Cardiac ventricle fibroblast (primary cell): ENCODE results near the genes DAPP1, EMCN and ARHGEF38.

GRCh38 chr4:99086226-99086690 is 2.3 kb downstream of the ADH5 start:
- RAMPAGE, long total RNA: no peak

GRCh38 chr4:99123686-99124199 is 20.4 kb downstream of the ADH4 start:
- RAMPAGE, long total RNA: no peak

- RAMPAGE, long total RNA: no peak
Measured at GRCh38 chr4:99155124-99155415, 11.0 kb upstream of the ADH4 start.

GRCh38 chr4:99413018-99413250 is 22.2 kb downstream of the ADH7 start:
- RAMPAGE, long total RNA: no peak

DNA sequence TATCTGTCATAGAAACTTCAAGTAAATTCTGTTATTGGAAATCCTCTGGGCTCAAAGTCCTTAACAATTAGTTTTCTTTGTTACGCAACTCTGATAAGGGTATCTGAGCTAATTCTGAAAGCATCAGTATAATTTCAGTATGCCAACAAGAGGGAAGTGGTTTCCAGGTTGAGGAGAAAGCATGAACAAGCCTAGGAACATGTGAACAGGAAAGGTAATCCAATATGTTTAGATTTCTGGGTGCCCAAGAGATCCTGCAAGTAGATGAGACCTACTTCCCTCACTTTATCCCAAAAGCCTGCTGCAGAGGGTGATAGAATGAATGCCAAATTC is 21.9 kb downstream of the ADH7 start:
- RAMPAGE, long total RNA: no peak

GRCh38 chr4:99572494-99573263 is 1.9 kb upstream of the MTTP start:
- RAMPAGE, long total RNA: no peak

GRCh38 chr4:99652512-99653187 is 5.0 kb downstream of the C4orf54 start:
- RAMPAGE, long total RNA: no peak

- RAMPAGE, long total RNA: no peak
Measured at GRCh38 chr4:99816434-99817246, at the start of gene DAPP1. DAPP1 (plus strand) TSS chr4:99816827.

DNA sequence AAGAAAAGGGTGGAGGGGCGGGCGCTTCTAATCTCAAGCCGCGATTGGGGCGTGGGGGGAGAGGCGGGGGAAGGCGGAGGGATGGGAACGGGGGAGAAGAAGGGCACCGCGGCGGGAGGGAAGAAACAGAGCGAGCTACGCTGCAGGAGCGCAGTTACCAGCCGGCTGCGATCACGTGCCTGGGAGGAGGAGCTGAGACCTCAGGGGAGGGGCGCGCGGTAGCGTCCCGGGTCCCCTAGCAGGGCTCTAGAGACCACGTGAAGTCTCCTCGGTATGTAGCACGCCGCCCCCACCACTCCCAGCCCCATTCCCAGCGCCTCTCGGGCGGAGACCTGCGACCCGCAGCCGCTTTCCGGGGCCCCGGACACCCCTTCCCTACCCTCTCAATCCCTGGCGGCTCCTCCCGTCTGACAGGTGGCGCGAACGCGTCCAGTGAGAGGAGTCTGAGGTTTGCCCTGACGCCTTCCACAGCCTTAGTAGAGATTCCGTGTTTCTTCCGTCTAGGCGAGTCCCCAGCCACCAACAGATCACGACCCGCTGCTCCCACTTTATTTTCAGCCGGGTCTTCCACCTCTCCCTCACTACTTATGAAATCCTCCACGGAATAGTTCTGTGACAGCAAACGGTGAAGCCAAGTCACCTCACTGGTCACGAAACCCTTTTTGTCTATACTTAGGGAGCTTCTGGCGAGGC is 481 bp upstream of the H2AZ1 start:
- RAMPAGE, long total RNA: no peak

GRCh38 chr4:100517638-100518594 is at the start of gene EMCN:
EMCN (minus strand) TSS chr4:100518022.
- RAMPAGE, long total RNA: no peak

DNA sequence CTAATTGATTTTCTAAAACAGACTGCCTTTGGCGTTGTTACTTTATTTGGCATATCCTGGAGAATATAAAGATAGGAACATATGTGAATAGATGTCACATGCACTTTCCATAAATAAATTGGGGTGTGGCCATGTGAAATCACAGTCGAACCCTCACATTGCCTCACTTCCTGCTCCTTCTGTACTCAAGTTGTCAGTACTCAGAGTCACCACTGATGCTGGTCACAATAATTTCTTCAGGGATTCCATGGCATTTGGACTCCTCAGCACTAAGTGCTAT is 1.4 kb upstream of the EMCN start:
- RAMPAGE, long total RNA: no peak

DNA sequence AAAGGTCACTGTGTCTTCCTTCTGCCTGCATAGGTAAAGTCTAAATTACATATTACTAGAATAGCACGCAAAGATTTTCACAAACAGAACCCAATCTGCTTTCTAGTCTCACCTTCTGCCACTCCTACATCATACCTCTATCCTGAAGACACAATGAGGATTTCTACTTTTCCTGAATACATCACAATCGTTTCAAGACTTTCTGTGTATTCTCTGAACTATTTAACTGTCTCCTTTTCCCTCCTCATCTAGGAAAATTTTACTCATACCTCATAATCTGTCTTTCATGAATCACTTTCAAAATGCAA is 116.7 kb downstream of the PPP3CA start:
- RAMPAGE, long total RNA: no peak

DNA sequence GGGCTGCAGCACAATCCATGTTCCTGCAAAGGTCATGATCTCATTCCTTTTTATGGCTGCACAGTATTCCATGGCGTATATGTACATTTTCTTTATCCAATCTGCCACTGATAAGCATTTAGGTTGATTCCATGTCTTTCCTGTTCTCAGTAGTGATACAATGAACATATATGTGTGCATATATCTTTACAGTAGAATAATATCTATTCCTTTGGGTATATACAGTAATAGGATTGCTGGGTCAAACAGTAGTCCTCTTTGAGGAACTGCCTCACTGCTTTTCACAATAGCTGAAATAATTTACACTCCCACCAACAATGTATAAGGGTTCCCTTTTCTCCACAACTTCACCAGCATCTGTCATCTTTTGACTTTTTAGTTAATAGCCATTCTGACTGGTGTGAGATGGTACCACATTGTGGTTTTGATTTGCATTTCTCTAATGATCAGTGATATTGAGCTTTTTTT is 113.3 kb downstream of the PPP3CA start:
- RAMPAGE, long total RNA: no peak

DNA sequence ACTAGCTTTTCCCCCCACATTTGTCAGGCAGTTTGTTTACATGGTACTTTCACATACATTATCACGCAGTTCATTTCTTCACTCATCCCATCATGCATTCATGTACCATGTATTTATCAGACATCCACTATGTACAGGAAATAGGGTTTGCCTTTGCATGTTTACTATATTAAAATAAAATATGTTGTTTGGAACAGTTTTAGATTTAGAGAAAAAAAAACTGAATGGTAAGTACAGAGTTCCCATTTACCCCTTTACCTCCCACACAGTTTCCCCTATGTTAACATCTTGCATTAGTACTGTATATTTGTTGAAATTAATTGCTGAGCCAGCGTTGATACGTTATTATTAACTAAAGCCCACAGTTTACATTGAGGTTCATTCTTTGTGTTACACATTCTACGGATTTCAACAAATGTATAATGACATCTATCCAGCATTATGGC is 70.8 kb downstream of the PPP3CA start:
- RAMPAGE, long total RNA: no peak

DNA sequence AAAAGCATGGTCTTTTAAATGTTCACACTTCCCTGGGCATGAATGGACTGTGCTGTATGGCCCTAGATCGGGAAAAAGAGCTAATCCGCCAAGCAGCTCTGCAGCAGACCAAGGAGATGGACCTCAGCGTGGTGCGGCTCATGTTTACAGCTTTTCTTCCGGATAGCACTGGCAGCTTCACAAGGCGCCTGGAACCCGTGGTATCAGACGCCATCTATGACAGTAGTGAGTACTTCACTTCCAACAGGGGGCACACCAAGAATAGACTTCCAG is 77.6 kb downstream of the NFKB1 start:
- RAMPAGE, long total RNA: no peak

- RAMPAGE, long total RNA: no peak
Measured at GRCh38 chr4:102824781-102825463, 2.4 kb downstream of the UBE2D3 start.

DNA sequence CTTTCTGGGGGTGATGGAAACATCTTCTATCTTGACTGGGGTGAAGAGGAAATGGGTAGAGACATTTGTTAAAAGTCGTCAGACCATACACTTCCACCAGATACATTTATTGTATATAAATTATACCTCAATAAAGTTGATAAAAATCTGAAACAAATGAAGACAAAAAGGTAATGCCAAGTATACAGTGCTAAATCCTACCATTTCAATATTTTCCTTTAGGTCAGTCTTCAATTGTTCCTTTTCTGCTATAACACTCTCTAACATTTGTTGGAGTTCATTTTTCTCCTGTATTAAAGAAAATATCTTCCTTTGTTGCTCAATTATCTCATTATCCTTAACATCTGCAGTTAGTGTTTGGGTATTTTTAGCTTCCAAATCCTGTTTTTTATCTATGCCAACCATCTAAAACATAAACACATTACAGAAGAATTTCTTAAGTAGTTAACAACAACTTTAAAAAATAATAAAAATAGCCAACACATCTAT is 45.3 kb downstream of the CENPE start:
- RAMPAGE, long total RNA: no peak

DNA sequence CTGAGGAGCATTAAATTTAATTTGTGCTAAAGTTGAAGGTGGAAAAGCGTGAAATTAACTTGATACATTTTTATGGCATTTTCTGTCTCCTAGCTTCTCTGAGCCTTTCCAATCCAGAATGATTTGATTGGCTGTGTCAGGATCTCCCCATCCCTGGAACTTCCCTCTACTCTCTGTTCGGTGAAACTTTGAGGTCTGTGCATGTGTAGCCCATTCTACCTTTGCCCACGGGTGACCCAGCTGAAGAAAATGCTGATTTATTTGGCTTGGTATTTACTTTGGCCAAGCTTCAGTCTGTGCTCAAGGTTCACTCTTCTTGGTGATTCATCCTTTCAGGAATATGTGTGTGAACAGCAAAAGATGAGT is 233.6 kb upstream of the CXXC4 start:
- RAMPAGE, long total RNA: no peak

DNA sequence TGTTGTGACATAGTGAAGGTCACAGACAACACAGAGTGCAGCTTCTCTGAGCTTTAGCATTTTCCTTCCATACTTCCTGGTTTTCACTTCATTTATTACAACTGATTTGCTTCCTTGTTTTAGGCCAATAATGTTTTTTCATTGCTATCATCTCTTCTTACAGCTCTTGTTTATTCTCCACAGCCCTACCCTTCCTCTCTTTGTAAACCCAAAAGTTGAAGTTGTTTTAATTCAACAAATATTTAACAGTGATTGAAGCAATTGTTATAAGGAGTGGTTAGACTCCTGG is 132.4 kb upstream of the TET2 start:
- RAMPAGE, long total RNA: no peak

DNA sequence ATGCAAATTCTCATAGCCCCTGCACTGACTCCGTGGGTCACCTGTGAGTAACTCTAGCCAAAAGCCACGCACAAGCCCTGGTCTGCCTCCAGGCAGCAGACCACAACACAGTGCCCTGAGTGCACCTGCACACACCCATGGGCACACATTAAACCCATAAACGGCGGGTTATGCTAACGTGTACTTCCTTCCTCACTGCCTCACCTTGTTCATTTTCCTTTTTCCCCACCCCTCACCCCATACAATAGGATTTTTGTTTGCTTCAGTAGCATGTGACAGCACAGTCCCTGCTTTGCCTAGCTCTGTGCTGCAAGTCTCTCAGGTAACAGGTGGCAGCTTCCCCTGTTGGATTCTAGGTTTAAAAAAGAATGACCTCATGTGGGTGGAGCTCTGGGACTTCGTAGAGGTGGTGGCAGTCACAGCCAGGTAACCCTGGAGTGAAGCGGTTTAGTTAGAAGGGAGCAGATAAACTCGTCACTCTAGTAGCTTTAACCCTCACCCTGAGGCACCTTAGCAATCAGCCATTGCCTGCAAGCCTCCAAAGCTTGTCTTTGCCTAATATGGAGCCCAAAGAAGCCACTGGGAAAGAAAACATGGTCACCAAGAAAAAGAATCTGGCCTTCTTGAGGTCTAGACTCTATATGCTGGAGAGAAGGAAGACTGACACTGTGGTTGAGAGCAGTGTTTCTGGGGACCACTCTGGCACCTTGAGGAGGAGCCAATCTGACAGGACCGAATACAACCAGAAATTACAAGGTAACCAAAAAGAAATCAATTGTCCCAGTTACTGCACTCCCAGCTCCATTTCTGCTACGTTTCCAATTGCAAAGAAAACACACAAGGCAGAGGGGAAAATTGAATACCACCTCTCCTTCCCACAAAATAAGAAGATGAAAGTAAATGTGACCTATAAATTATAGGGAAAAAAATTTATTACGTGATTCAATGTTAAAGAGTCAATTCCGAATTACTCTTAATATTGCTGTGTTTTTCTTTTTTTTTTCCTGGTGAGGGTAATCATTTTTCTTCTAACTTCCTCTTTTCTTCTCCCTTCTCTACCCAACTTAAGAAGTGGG is at the start of gene ARHGEF38:
Gene ARHGEF38, plus strand, starts transcription at position 415 of the 1,076 bp plus-strand sequence.
- RAMPAGE, long total RNA: no peak